Cardiac fibroblast (primary cell): ENCODE data around the gene CABLES1.

- RRBS, result no CpG with 5 or more reads among the region's 3 CpGs
Observed at GRCh38 chr18:22018352-22018756, 151.0 kb upstream of the GATA6 start.

DNA sequence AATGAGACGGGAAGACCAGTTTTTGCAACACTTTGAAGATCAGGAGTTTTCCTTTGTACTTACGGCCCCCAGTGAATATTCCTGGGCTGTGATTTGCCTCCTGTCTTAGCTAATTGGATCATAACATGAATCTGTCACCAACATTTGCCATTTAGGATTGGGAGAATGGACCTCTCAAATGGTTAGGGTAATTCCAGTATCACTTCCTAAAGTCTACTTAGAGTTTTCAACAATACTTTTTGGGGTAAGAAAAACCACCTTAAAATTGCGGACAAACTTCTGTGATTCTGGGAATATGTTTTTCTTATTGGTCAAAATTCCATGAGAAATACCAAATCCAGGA lies 136.7 kb upstream of the GATA6 start:
- RRBS, result no CpG with 5 or more reads among the region's 3 CpGs

DNA sequence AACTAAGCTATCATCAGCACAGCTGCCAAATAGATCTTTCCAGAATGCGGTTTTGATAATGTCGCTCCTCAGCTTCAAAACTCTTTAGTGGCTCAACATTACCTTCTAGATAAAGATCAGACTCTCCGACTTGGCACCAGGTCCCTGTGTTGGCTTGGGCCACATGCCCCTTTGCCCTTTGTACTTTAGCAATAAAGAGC lies 128.9 kb upstream of the GATA6 start:
- RRBS, result no CpG with 5 or more reads among the region's 3 CpGs

DNA sequence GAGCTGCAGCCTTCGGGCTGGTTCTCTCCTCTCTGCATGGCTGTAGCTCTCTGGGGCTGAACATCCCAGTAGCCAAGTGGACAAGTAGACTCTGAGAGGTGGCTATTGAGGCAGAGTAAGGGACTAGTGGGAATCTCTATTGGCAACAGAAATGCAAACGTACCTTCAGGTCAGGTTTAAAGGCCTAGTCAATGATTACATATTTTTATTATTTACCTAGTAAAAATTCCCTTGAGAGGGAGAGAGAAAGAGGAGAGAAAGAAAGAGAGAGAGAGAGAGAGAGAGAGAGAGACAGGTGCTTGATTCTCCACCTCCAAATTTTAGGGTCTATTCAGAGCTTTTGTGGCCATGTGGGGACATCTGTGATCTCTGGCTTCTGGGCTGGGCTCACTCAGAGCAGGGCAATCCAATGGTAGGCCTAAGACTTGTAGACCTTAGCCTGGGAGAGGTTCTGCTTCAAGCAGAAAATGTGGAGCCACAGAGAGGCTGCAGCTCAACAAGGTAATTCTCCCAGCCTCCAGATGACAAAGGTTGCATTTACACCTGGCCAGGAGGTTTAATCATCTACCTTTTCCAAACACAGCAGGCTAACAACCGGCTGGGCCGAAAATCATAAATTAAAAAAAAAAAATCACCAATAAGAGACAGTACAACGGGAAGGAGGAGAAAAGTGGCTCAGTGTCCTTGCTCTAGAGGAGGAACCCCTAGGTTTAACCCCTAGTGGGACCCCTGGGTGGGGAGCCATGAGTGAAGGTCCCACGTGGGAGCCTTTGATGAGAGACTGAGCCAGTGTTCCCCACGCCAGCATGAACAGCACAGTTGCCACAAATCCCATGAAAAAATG lies 124.2 kb upstream of the GATA6 start:
- RRBS, result no CpG with 5 or more reads among the region's 7 CpGs

- RRBS, result no CpG with 5 or more reads among the region's 4 CpGs
Observed at GRCh38 chr18:22115555-22115888, 53.9 kb upstream of the GATA6 start.

DNA sequence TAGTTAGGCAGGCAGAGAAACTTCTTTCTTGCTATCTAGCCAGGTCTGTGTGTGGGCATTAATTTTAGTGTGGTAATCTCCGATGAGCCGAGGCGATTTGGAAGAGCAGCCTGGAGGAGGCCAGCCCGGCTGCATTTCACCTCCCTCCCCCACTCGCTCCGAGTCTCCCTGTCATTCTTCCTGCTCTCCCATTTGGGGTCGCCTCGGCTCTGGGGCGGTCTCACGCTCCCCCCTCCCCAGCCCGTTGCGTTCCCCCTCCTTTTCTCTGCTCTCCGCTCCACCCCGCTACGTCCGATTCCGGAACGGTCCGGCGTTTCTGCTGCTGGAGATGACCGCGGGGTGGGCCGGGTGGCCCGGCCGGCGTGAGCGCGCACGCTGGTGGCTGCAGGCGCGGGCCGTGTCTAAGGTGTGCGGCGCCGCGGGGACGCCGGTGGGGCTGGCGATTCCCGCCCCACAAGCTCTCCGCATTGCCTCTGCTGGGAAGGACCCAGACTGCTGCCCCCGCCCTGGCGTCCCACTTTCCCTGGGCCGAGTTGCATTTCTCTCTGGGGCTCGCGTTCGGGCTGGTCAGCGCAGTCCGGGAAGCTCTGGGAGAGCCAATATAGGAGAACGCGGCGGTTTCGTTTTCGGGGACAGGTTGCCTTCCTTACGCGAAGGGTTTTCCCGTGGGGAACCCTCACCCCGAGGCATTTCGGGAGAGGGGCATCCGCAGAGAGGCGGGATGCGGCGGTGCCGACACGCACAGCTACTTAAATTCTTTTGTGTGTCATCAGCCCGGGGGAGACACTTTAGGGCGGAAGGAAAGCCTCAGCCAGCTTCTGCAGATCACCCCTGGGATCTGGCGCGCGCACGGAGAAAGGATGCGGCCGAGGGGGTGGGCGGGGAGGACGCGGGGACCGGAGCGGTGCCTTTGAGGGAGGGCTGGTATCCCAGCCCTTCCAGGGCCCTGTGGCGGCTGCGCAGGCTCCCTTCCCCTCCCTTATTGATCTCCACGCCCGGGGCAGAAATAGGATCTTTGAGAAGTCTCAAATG lies 879 bp downstream of the GATA6 start:
- RRBS, result under 1% methylated on average over 21 of the region's 82 CpGs

DNA sequence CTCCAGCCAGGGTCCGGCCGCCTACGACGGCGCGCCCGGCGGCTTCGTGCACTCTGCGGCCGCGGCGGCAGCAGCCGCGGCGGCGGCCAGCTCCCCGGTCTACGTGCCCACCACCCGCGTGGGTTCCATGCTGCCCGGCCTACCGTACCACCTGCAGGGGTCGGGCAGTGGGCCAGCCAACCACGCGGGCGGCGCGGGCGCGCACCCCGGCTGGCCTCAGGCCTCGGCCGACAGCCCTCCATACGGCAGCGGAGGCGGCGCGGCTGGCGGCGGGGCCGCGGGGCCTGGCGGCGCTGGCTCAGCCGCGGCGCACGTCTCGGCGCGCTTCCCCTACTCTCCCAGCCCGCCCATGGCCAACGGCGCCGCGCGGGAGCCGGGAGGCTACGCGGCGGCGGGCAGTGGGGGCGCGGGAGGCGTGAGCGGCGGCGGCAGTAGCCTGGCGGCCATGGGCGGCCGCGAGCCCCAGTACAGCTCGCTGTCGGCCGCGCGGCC lies 2.3 kb downstream of the GATA6 start:
- RRBS, result 1% methylated on average over 23 of the region's 78 CpGs

- RRBS, result no CpG with 5 or more reads among the region's 4 CpGs
Observed at GRCh38 chr18:22466035-22466555, 48.4 kb upstream of the CTAGE1 start.

GRCh38 chr18:22490641-22490973 lies 72.9 kb upstream of the CTAGE1 start:
- RRBS, result no CpG with 5 or more reads among the region's 2 CpGs

DNA sequence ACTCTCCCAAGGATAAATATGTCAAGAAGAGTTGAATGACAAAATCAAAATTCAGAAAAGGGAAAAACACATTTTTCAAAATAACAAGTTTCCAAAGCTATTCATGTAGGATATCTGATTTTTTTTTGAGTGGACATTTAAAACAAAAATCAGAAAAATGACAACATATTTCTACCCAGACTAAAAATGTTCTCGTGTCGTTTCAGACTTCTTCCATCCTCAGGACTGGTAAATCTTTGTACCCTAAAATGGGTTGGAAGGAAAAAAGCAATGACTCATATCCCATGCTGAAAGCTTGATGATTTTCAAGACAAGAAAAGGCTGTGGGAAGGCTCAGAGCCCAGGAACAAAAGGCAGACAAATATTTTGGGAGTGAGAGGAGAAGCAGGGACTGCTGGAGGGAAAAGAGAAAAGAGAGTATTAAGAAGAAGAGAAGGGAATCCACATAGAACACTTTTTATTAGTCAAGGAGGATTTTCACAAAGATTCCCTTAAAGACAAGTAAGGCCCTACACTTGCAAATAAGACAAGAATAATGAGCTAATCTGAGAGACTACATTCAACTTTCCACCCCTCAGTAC lies 77.0 kb upstream of the CTAGE1 start:
- RRBS, result no CpG with 5 or more reads among the region's 2 CpGs

GRCh38 chr18:22556538-22557351 lies 139.0 kb upstream of the CTAGE1 start:
- RRBS, result no CpG with 5 or more reads among the region's 8 CpGs

DNA sequence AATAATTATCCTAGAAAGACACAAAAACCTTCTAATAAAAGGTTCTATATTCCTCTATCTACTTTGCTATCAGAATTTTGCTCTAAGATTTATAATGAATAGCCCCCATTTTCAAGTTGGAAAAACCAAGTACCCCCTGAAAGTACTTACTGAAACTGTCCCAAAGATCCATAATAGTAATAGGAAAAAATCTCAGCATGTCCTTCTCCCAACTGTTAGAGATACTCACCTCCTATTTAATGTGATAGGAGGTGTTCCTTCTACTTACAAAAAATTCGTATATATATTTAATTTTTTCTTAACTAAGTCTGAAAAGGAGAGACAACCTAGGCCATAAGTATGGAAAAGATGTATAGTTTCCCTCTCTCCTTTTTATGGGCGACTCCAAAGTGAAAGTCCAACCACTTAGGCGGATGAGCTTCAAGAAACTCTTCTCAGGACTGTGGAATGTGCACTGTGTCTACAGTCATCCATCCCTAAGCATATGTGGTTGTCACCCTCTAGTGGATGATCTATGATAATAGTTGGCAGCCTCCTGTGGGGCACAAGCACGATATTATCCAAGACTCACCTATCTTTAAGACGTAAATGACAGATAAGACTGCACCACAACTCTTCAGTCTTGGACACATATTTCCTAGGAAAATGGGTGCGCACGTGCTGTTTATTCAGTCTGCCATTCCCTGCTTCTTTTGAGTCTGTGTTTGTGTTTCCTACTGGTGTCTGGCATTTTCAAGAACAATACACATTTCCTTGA lies 145.3 kb upstream of the CTAGE1 start:
- RRBS, result no CpG with 5 or more reads among the region's 7 CpGs

DNA sequence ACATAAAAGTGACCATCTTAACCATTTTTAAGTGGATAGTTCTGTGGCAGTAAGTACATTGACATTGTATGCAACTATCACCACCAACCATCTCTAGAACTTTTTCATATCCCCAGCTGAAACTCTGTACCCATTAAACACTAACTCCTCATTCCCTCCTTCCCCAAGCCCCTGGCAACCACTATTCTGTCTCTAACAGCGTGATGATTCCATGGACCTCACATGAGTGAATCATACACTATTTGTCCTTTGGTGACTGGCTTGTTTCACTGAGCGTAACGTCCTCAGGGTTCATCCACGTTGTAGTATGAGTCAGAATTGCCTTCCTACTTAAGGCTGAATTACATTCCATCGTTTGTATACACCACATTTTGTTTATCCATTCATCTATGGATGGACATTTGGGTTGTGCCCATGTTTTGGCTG lies 19.7 kb upstream of the CABLES1 start:
- RRBS, result no CpG with 5 or more reads among the region's 5 CpGs

- RRBS, result under 1% methylated on average over 11 of the region's 40 CpGs
Observed at GRCh38 chr18:23135305-23135607, at the start of gene CABLES1. Gene CABLES1 (plus strand): TSS chr18:23135485.

GRCh38 chr18:23231153-23232151 lies 96.2 kb downstream of the CABLES1 start:
- RRBS, result 2% methylated on average over 2 of the region's 22 CpGs

- RRBS, result no CpG with 5 or more reads among the region's 32 CpGs
Observed at GRCh38 chr18:23330795-23331759, 106.7 kb downstream of the TMEM241 start.

- RRBS, result no CpG with 5 or more reads among the region's 3 CpGs
Observed at GRCh38 chr18:23460891-23461547, 7.9 kb downstream of the RIOK3 start.

DNA sequence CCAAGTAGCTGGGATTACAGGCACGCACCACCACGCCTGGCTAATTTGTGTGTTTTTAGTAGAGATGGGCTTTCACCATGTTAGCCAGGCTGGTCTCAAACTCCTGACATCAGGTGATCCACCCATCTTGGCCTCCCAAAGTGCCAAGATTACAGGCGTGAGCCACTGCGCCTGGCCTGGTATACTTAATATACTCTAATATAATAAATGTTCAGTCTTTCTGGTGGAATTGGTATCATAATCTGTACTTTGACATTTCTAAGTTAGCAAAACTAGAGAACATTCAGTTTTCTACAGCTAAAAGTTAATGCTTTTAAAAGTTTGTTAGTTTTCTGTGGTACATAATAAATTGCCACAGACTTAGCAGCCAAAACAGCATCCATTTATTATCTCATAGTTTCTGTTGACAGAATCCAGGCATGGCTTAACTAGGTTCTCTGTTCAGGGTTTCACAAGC lies 15.4 kb downstream of the RIOK3 start:
- RRBS, result no CpG with 5 or more reads among the region's 4 CpGs

GRCh38 chr18:23525733-23526401 lies 22.6 kb downstream of the RMC1 start:
- RRBS, result no CpG with 5 or more reads among the region's 6 CpGs

DNA sequence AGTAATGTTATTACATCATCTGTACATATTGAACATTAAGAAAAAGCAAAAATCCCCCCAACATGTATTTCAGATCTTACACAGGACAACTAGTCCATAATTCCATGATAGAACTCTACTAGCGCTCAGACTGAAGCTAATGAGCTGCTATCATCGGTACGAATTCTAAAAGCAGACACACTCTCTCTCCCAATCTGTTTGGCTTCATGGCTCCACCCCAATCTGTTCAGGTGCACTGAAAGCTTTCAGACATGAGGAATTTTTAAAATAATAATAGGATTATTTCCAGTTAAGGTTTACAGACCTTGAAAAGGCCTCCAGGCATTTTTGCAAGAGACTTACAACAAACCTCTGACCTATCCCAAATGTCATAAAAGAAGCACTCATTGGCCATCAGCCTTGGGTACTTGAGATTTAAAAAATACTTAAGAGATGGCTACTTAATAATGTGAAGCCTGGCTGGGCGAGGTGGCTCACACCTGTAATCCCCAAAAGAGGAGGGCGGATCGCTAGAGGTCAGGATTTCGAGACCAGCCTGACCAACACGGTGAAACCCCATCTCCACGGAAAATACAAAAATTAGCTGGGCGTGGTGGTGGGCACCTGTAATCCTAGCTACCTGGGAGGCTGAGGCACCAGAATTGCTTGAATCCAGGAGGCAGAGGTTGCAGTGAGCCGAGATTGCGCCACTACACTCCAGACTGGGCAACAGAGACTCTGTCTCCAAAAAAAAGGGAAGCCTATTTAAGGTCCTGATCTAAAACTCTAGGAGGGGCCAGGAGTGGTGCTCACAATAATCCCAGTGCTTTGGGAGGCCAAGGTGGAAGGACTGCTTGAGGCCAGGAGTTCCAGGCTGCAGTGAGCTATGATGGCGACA lies 1.9 kb downstream of the NPC1 start:
- RRBS, result no CpG with 5 or more reads among the region's 13 CpGs